Breast epithelium (tissue), 2 donors: ENCODE measurements around a stretch of chr16.

GRCh38 chr16:17370255-17370784 is 100.4 kb downstream of the XYLT1 start:
- PRO-cap: no peak
- RAMPAGE, long total RNA, 2 experiments: no peak in any of the 2 experiments

- PRO-cap: no peak
- RAMPAGE, long total RNA, 2 experiments: no peak in any of the 2 experiments
Observed at GRCh38 chr16:17579203-17579757, 108.5 kb upstream of the XYLT1 start.

GRCh38 chr16:17591664-17592512 is 121.1 kb upstream of the XYLT1 start:
- PRO-cap: no peak
- RAMPAGE, long total RNA, 2 experiments: no peak in any of the 2 experiments

DNA sequence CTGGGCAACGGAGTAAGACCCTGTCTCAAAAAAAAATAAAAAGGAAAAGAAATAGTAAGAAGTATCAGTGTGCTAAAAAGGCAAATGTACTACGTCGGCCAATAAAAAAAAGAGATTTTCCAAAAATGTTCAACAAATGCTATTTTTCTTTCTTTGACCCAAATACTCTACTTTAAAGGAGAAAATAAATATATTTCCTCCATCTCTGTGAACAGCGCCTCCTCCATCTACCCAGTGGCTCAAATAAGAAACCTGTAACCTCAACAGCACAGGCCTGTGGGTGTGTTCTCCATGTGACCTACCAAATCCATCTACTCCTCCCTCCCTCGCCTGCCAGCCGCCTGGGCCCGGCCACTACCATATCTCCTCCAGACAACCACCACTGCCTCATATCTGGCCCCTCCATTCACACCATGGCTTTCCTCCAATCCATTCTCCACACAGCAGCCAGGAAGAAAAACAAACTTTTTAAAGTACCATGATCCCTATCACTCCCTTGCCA is 26.6 kb downstream of the NOMO2 start:
- PRO-cap: no peak
- RAMPAGE, long total RNA, 2 experiments: no peak in any of the 2 experiments

GRCh38 chr16:18839569-18840036 is 38.3 kb upstream of the ARL6IP1 start:
- PRO-cap: no peak
- RAMPAGE, long total RNA, 2 experiments: no peak in any of the 2 experiments

GRCh38 chr16:18927651-18928069 is 1.5 kb upstream of the SMG1 start:
- PRO-cap: no peak
- RAMPAGE, long total RNA, 2 experiments: no peak in any of the 2 experiments

- PRO-cap: no peak
- RAMPAGE, long total RNA, 2 experiments: no peak in any of the 2 experiments
Observed at GRCh38 chr16:18955671-18956270, 28.0 kb upstream of the TMC7 start.

- PRO-cap: no peak
- RAMPAGE, long total RNA, 2 experiments: no peak in any of the 2 experiments
Observed at GRCh38 chr16:19130617-19131659, 17.2 kb downstream of the ITPRIPL2 start.

DNA sequence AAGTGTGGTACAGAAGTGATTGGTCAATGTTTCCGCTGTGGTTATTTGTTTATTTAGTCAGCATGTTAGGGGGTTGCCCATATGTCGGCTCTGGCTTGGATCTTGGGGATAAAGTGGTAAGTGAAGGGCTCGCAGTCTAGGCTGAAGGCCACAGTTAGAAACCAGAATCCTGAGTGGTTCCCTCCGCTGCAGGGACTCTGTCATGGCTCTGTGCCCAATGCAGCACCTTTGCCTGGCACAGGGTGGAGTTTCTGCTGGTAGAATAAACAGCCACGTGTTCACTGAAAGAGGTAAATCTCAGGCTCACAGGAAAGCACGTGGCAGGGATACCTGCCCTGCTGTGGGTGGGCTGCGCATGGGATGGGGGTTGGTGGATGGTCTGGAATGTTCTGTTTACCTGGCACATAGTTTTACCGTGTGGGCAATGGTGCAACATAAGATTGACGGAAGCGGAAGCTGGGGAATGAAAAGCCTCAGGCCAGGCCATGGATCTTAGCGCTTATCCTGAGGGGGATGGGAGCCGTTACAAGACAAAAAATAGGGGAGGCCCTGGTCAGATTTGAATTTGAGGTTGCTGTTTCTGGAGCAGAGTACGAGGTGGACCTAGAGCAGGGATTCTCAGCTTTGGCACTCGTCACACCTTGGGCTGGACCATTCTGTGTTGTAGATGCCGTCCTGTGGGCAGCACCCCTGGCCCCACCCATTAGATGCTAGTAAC is 35.6 kb downstream of the SYT17 start:
- PRO-cap: no peak
- RAMPAGE, long total RNA, 2 experiments: no peak in any of the 2 experiments

DNA sequence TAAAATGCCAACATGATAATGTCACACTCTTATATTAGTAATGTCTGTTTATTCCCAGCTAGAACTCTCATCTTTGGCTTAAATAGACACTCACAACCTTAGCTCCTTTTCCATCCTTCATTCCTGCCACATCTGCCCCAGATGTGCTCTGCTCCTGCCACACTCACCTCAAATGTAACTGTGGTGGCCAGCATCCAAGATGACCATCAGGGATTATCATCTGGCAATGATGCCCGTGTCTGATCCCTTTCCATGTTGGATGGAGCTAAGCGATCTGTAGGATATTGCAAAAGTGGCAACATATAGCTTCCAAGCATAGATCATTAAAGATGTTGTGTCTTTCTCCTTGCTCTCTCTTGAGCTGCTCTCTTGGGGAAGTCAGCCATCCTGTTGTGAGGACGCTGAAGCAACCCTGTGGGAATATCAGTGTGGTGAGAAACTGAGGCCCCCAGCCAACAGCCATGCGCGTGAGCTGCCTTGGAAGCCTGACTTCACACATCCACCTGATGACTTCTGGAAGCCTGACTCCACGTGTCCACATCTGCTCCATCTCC is 36.3 kb upstream of the TMC5 start:
- PRO-cap: no peak
- RAMPAGE, long total RNA, 2 experiments: no peak in any of the 2 experiments

DNA sequence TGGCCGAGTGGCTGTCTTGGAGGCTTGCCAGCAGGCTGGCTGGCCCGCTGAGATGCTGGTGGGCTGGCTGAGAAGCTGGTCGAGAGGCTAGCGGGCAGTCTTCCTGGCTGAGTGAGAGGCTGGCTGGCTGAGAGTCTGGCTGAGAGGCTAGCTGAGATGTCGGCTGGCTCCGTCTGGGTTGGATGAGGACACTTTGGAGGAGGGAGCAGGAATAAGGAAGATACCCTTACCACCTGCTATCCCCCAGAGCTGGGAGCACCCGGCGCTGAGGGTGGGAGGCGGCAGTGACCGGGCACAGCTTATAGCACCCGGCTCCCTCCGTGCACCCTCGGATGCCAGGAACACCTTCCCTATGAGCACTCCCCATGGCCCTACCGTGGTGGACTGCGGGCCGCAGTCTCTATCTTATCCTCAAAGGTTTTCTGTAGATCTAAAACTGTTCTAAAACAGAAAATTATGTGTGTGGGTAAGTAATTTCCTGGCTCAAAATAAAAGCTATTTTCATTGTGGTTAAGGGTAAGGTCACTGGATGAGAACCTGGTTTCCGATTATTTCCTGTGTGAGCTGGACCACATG is 34.5 kb upstream of the TMC5 start:
- PRO-cap: no peak
- RAMPAGE, long total RNA, 2 experiments: no peak in any of the 2 experiments

DNA sequence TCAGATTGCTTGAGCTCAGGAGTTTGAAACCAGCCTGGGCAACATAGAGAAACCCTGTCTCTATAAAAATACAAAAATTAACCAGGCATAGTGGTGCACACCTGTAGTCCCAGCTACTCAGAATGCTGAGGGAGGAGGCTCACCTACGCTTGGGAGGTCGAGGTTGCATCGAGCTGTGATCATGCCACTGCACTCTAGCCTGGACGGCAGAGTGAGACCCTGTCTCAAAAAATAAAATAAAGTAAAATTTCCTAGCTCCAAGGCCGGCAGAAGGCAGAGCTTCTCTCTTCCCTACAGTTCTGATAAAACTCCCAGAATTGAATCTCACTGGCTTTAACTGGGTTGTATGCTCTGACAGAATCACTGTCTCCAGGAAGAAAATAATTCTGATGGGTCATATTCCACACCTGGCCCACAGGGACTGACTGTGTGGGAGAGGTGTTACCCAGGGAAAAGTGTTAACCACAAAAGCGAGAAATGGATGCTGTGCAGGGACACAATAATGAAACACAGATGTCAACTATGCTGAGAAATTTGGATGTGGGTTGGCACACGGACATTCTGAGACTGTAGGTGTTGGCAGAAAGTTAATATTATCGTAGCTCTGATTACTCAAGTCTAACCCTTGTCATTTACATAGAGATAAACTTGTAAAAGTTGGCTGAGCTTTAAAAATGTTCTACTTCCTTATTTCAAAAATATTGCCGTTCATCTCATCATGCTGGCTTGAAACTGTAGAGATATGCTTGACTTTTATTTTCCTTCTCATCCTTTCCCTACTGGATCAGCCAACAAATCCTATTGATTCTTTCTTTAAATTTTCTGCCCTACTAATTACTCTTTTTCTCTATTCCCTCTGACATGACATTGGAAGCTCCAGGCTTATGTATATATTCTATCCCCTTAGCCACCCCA is 19.5 kb downstream of the TMC5 start:
- PRO-cap: no peak
- RAMPAGE, long total RNA, 2 experiments: no peak in any of the 2 experiments

- PRO-cap: no peak
- RAMPAGE, long total RNA, 2 experiments: no peak in any of the 2 experiments
Observed at GRCh38 chr16:19753701-19755008, 36.1 kb downstream of the IQCK start.

- PRO-cap: no peak
- RAMPAGE, long total RNA, 2 experiments: no peak in any of the 2 experiments
Observed at GRCh38 chr16:19840543-19841148, 44.0 kb downstream of the GPRC5B start.

DNA sequence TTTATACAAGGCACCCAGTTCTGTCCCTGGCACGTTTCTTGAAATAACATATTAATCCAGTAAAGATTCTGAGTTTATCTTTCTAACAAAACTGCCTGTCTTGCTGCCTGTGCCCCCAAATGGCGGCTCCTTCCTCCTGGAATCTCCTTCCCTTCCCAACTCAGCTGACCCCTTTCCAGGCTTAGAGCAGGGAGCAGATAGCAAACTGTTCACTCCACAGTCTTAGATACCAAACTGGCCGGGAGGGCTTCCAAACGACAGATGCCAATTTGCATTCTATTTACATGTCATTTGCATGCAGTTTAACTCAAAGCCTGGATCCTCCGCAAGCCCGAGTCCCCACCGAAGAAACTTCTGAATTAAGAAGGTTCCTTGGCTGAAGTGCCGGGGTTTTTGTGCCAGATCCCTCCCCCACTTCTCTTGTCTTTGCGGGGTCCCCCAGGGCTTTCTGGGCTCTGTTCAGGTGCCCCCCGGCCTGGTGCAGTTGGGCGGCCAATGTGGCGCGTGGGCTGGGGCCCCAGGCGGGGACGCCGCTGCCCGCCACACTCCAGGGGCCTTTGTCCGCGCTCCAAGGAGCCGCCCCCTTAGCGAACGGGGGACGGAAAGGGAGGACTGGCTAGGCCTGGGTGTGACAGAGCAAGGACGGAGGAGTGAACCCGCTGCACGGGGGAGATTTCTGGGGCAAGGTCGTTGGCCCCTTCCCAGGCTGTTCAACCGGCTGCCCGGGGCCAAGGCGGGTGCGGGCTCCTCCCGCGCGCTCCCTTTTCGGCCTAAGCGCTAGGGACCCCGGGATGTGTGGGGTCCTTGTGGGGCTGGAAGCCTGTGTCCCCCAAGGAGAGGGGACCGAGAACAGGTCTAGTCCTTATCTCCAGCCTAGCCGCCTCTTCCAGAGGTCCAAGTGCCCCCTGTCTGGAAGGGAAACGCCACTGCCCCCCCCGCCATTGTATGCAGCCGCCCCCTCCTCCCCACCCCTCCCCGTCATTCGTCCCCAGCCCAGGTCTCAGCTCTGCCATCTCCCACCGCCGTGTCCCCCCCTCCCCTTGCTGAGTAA is 1.2 kb downstream of the GPRC5B start:
- PRO-cap: unidirectional peak, plus-strand start at position 634 of the sequence
- RAMPAGE, long total RNA, 2 experiments: no peak in any of the 2 experiments

GRCh38 chr16:20587523-20588292 is 11.5 kb upstream of the ACSM2B start:
- PRO-cap: no peak
- RAMPAGE, long total RNA, 2 experiments: no peak in any of the 2 experiments

DNA sequence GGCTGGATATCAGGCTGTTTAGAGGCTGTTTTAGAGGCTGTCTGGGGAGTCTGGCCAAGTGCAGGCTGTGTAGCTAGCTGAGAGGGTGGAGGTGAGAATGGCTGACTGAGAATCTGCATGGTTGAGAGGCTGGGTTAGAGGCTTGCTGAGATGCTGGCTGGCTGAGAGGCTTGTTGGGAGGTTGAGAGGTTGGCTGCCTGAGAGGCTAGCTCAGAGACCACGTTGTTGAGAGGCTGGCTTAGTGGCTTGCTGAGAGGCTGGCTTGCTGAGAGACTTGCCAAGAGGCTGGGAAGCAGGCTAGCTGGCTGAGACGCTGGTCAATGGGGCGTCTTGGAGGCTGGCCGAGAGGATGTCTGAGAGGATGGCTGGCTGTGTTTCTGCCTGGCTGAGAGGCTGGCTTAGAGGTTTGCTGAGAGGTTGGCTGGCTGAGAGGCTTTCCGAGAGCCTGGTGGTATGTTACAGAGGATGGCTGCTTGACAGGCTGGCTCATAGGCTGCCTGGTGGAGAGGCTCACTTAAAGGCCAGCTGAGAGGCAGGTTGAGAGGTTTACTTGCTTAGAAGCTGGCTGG is 36.7 kb upstream of the ACSM2B start:
- PRO-cap: no peak
- RAMPAGE, long total RNA, 2 experiments: no peak in any of the 2 experiments

- PRO-cap: no peak
- RAMPAGE, long total RNA, 2 experiments: no peak in any of the 2 experiments
Observed at GRCh38 chr16:20674929-20675602, 22.4 kb downstream of the ACSM1 start.

GRCh38 chr16:20738589-20739187 is 2.9 kb downstream of the THUMPD1 start:
- PRO-cap: no peak
- RAMPAGE, long total RNA, 2 experiments: no peak in any of the 2 experiments

DNA sequence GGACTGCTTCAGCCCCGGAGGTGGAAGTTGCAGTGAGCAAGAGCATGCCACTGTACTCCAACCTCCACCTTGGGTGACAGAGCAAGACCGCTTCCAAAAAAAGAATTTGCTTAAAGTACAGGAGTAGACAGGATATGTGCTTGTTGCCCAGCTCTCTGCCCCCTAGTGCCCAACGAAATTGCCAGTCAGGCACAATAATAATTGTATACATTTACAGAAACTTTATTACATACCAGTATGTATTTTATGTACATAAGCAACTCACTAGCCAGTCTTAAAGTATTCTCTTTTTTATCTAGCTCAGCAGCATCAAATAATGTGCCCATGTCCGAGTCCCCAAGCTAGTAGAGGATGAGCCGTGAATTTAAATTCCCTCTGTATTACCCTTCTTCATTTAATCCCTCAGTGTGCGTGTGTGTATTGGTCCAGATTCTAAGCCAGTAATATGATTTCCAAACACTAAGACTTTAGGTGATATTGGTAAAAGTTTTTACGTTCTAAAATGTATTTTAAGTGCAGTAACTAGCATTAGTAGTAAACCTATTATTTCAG is 1.2 kb downstream of the THUMPD1 start:
- PRO-cap: no peak
- RAMPAGE, long total RNA, 2 experiments: no peak in any of the 2 experiments